Ovary (tissue), 7 donors: ENCODE measurements around a stretch of chr7.

DNA sequence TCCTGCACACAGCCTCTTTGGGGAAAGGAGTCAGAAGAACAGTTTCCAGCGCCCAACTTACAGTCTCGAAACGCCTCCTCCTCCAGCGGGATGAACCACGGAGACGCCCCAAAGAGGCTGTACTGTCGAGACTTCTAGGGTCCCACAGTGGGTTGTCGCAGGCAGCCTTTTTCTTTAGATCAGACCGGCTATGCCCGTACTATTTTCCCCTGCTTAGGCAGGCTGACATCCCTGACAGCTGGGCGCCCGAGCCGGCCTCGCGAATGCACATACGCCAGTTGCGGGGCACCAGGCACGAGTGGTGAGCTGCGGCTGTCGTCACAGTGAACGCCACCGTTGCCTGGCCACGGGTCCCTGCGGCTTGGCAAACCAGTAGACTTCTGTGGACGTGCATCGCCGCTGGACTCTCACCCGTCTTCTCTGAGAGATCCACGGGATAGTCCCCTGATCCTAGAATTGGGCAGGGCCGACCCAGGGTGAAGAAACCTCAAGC lies 33.2 kb upstream of the ZNF273 start:
- PRO-cap, 7 experiments, result no peak in any of the 7 experiments
- RAMPAGE, long total RNA, 2 experiments, result no peak in any of the 2 experiments

DNA sequence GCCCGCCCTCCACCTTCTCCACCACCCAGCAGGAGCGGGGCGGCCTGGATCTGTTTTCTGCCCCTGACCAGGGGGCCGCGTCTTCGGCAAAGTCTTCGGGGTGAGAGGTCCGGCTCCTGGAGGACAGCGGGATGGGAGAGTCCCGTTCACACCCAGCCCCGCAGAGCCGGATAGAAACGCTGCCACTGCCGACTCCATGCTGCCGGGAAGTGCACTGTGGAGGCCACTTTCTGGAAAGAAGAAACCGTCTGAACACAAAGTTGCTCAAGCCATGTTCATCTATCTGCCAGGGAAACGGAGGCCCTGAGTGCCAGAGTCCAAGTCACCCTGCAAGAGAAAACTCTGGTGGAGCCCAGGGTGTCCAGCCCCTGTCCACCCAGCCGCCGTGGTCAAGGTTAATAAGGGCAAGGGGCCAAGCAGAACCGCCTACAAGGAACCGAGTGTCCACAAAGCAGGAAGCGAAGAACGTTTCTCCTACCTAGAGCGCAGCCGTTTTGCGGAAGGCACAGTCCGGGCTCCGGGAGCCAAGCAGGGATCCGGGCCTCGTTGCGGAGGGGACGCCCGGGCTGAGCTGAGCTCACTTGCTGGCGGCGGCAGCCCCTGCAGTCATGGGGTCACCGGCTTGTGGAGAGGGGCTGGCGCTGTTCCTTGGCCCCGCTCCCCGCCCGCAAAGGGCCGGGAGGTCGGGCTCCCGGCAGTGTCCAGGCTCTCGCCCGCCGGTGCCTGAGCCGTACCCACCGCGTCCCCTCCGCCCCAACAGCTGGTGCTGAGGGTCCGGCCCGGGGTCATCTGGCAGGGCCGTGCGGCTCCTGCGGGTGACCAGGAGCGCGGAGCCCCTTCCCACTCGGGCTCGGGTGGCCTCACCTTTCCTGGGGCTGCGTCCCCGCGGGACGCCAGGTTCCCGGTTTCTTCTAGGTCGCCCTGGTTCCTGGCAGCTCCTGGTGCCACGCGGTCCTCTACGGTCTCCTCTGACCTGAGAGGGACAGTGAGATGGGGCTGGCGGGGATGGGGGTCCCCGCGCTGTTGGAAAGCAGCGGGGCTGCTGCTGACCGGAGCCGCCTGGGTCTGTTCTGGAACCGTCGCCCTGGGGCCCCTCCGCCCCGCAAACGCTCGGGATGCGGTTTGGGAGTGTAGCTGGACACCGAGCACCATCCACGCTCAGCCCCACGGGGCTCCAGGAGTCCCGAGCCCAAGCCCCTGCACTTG lies 14.1 kb upstream of the ZNF273 start:
- PRO-cap, 7 experiments, result peak in 3 of 7 experiments; most common plus-strand start position 506 of the sequence (in 2); most common minus-strand start position 206 of the sequence (in 1)
- RAMPAGE, long total RNA, 2 experiments, result no peak in any of the 2 experiments

GRCh38 chr7:64890668-64891273 lies 12.3 kb upstream of the ZNF273 start:
- PRO-cap, 7 experiments, result no peak in any of the 7 experiments
- RAMPAGE, long total RNA, 2 experiments, result no peak in any of the 2 experiments

DNA sequence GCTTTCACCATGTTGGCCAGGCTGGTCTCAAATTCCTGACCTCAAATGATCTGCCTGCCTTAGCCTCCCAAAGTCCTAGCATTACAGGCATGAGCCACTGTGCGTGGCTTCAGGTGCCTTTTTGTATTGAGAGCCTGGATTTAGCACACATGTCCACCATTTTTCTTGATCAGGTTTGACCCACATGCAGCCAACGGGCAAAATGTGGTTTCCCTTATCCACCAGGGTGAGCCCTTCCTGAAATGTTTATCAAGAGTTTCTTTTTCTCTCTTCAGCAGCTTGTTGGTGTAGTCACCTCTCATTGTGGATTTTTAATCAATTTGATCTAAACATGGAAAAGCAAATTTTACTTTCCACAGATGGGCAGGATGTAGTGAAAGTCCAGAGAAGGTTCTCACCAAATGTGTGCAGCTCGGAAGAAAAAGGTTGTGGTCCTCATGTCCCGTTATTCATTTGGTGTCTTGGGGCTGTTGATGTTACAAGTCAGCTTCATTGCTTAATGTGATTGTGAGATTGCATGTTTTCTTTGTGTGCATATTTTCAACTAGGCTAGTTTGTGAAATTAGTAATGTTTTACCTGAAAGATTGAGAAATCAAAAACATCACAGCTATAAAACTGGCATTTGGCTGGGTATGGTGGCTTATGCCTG lies 28.9 kb downstream of the GUSB start:
- PRO-cap, 7 experiments, result no peak in any of the 7 experiments
- RAMPAGE, long total RNA, 2 experiments, result no peak in any of the 2 experiments

DNA sequence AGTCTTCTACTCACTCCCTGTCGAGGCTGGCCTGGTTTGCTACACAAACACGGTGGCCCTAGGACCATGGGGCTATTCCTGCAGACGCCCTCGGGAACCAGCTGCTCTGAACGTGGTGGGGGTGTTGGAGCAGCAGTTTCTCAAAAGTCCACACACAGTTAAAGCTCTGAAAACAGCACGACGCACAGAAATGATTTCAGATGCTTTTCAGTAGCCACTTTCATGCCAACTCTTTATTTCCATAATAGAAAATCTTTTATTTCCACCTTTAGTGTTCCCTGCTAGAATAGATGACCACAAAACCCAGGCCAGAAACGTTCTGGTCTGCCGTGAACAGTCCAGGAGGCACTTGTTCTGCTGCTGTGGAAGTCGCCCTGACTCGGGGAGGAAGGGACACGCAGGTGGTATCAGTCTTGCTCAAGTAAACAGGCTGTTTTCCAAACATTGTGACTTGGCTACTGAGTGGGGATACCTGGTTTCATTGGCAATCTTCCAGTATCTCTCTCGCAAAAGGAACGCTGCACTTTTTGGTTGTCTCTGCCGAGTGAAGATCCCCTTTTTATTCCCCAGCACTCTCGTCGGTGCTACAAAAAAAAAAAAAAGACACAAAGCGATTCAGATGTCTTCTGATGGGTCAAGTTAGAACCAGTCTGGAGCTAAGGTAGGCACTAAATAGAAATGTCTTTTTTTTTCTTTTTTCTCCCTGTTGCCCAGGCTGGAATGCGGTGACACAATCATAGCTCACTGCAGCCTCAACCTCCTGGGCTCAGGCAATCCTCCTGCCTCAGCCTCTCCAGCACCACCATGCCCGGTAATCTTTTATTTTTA lies 21.3 kb downstream of the GUSB start:
- PRO-cap, 7 experiments, result no peak in any of the 7 experiments
- RAMPAGE, long total RNA, 2 experiments, result no peak in any of the 2 experiments

DNA sequence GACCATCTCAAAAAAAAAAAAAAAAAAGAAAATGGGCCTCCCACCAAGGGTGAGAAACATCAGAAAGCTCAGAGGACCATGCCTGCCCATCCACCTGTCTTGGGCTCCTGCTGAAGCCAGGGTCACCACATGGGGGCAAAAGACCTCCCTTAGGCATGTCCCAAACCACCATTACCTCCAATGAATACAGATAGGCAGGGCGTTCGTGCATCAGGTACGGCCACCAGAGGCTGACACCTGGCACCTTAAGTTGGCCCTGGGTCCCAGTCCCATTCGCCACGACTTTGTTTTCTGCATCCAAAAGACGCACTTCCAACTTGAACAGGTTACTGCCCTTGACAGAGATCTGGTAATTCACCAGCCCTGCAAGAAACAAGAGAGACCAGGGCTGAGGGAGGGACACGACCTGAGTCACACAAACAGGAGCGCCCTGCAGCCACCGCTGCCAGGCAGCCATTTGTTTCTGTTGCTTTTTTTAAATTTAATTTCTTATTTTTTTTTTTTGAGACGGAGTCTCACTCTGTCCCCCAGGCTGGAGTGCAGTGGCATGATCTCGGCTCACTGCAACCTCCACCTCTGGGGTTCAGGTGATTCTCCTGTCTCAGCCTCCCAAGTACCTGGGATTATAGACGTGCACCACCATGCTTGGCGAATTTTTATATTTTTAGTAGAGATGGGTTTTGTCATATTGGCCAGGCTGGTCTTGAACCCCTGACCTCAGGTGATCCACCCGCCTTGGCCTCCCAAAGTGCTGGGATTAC lies 6.0 kb downstream of the GUSB start:
- PRO-cap, 7 experiments, result no peak in any of the 7 experiments
- RAMPAGE, long total RNA, 2 experiments, result no peak in any of the 2 experiments

DNA sequence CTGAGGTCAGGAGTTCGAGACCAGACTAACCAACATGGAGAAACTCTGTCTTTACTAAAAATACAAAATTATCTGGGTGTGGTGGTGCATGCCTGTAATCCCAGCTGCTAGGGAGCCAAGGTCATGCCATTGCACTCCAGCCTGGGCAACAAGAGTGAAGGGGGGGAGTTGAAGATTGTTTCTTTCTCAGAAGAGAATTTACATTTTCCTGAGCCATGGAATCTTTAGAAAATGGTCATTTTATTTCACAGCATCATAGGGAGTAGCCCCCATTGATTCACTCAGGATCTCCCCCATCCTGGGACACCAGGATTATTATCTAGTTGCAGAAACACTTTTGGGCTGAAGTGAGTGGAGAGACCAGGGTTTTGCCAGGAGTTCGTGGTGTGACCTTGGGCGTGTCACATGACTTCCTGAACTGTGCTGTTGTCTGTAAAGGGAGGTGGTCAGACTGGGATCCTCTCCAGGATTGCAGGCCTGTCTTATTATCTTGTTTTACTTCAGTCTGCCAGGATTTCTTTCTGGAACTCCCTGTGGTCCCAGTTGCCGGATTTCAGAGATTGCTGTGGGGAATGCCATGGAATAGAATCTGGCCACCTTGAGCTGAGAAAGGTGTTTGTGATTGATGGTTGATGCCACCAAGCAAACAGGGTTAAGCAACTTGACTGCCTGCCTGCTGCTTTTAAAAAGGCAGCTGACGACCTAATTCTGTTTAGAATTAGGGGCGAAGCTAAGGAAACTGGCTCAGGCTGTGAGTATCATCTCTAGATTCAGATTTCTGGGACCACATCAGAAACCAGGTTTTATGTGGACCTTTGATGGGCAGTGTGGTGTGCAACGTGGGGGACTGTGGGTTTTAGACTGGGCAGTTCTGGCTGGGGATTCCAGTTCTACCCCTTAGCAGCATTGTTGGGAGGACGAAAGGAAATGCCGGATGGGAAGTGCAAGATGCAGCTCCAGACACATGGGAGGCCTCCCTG lies 35.8 kb downstream of the CRCP start:
- PRO-cap, 7 experiments, result peak in 1 of 7 experiments; most common plus-strand start position 511 of the sequence (in 1)
- RAMPAGE, long total RNA, 2 experiments, result no peak in any of the 2 experiments

GRCh38 chr7:66151835-66152440 lies 37.3 kb downstream of the CRCP start:
- PRO-cap, 7 experiments, result peak in 1 of 7 experiments; most common plus-strand start chr7:66152198 (in 1)
- RAMPAGE, long total RNA, 2 experiments, result no peak in any of the 2 experiments

- PRO-cap, 7 experiments, result no peak in any of the 7 experiments
- RAMPAGE, long total RNA, 2 experiments, result no peak in any of the 2 experiments
Observed at GRCh38 chr7:66241027-66241322, 35.8 kb downstream of the TPST1 start.

DNA sequence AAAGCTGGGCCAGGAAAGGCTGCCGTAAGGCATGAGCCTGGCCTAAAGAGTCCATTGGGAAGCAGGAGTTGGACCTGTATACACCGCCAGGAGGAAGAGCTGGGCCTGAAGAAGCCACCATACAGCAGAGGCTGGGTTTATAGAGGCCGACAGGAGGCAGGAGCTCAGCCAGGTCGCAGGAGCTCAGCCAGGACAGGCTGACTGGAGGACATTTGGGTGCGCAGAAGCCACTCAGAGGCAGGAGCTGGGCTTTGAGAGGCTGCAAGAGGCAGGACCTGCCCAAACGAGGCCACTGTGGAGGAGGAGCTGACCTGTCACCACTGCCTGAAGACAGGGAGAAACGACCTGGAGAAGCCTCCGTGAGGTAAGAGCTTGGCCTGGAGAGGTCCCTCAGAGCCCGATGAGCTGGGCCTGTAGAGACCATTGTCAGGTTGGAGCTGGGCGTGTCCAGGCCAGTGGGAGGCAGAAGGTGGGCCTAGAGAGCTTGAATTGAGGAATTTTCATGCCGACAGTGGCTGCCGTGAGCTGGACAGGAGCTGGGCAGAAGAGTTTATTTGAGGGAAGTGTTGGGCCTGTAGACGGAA lies 173.9 kb downstream of the TPST1 start:
- PRO-cap, 7 experiments, result no peak in any of the 7 experiments
- RAMPAGE, long total RNA, 2 experiments, result no peak in any of the 2 experiments

GRCh38 chr7:66492459-66492973 lies 136.2 kb upstream of the KCTD7 start:
- PRO-cap, 7 experiments, result peak in 1 of 7 experiments; most common plus-strand start chr7:66492799 (in 1); most common minus-strand start chr7:66492738 (in 1)
- RAMPAGE, long total RNA, 2 experiments, result no peak in any of the 2 experiments

DNA sequence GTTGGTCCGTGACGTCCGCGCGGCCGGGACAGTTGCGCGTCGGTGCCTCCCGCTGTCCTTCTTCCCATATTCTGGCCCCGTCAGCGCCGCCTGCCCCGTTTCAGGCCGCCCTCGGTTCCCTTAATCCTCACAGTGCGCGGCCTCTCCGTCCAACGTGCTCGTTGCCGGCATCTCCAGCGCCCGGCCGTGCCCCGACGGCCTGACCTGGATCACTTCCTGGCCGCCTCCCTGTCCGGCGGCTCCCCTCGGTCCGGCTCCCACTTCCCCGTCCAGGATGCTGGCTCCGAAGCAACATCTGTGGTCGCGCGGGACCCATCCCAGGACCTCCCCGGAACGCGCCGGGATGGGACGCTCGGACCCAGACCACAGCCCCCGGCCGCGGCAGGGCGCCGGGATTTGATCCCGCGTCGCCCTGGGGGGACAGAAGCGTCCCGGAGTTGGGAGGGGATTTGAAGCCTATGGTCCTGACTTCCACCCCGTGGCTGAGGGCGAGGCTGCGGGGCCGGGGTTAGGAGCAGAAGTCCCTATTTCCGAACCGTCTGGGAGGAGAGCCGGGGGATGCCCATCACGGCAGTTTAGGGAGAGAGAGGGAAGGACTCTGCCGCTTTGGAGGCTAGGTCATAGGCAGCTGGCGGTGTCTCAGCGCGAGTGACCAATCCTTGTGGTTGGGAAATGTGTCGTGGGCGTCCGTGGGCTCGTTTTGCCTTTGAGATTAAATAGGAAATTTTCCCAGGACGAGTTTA lies 53.8 kb downstream of the KCTD7 start:
- PRO-cap, 7 experiments, result peak in 2 of 7 experiments; most common plus-strand start position 130 of the sequence (in 1); most common minus-strand start position 73 of the sequence (in 1)
- RAMPAGE, long total RNA, 2 experiments, result no peak in any of the 2 experiments

DNA sequence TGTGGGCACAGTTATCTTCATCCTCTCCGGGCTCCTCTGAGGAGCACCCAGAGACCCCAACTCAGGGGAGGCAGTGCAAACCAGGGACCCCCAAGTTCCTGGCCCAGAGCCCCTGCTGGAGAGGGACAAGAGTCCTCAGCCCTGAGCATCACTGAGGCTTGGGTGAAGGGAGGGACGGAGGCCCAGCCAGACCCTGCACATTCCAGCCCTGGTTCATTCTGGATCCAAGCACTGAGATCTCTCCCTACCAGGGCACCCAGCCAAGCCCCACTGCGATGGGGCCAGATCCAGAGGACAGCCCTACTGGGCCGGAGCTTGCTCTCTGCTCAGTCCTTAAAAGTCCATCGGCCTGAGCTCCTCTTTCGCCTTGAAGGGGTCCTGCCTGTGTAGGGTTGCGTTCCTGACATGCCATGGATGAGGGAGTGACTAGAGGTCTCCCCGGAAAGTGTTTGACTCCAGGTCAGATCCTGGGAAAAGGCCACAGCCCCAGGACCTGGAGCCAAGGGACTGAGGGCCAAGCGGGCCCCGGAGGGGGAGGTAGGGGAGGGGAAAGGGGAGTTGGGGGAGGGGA lies 40.5 kb upstream of the RABGEF1 start:
- PRO-cap, 7 experiments, result no peak in any of the 7 experiments
- RAMPAGE, long total RNA, 2 experiments, result no peak in any of the 2 experiments

GRCh38 chr7:66904324-66905096 lies 16.5 kb upstream of the TMEM248 start:
- PRO-cap, 7 experiments, result no peak in any of the 7 experiments
- RAMPAGE, long total RNA, 2 experiments, result no peak in any of the 2 experiments

DNA sequence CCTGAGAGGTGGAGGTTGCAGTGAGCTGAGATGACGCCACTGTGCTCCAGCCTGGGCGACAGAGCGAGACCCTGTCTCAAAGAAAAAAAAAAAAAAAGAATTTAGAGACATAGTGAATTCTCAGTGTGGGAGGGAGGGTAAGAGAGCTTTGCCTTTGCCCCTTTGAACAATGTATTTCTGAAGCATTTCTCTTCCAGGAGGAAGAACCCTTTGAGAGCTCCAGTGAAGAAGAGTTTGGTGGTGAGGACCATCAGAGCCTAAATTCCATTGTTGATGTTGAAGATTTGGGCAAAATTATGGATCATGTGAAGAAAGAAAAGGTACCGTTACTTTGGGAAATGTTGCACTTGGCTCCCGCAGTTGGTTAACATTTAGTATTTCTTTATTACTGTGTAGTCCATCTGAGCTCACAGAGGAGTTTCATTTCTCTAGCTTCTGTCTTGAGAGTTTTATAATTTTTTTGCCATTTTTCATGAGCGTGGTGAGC lies 28.1 kb downstream of the TYW1 start:
- PRO-cap, 7 experiments, result no peak in any of the 7 experiments
- RAMPAGE, long total RNA, 2 experiments, result no peak in any of the 2 experiments

DNA sequence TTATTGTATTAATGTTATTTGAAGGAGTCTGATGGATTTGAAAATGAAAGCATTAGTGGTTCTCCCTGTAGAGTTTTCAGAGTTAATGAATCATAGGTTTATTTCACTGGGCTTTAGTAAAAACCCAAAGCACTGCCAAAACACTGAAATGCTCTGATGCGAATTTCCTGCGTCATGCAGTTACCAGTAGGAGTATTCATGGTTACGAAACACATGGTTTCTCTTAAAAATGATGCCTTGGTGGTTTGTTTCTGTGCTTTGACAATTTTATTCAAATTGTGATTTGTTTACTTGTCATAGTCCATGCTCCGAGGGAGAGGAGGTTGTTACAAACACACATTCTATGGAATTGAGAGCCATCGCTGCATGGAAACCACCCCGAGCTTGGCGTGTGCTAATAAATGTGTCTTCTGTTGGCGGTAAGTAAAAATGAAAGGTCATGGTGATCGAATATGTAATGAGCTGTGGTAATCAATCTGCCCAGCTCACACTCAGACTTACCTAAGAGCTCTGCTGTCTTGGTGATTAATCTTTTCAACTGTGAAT lies 70.4 kb downstream of the TYW1 start:
- PRO-cap, 7 experiments, result peak in 5 of 7 experiments; most common plus-strand start position 183 of the sequence (in 5)
- RAMPAGE, long total RNA, 2 experiments, result start-site peak on the plus strand in 2 of 2 experiments, centred at positions 227 to 334 of the sequence, 22 to 116 reads per replicate

GRCh38 chr7:67301734-67301933 lies 24.9 kb downstream of the SPDYE21 start:
- PRO-cap, 7 experiments, result no peak in any of the 7 experiments
- RAMPAGE, long total RNA, 2 experiments, result no peak in any of the 2 experiments

GRCh38 chr7:67518479-67519161 lies 241.9 kb downstream of the SPDYE21 start:
- PRO-cap, 7 experiments, result no peak in any of the 7 experiments
- RAMPAGE, long total RNA, 2 experiments, result no peak in any of the 2 experiments

DNA sequence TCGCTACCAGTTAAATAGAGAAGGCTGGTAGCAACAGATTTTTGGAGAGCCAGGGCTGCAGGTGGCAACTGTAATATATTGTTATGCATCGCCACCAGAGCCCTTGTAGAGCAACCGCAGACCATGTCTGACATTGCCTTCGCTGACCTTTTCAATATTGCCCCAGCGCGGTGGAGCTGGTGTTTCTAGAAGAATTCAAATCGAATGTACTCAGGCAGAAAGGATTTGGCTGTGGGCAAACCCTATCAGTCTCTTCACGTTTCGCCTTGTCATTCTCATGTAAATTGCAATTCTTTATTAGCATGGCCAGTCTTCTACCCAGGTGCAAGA lies 490.2 kb upstream of the AUTS2 start:
- PRO-cap, 7 experiments, result peak in 3 of 7 experiments; most common minus-strand start position 104 of the sequence (in 3)
- RAMPAGE, long total RNA, 2 experiments, result no peak in any of the 2 experiments

GRCh38 chr7:69635322-69635879 lies 37.1 kb downstream of the AUTS2 start:
- PRO-cap, 7 experiments, result no peak in any of the 7 experiments
- RAMPAGE, long total RNA, 2 experiments, result no peak in any of the 2 experiments